SK-MEL-5 (cell line): ENCODE measurements around a stretch of chr22.

DNA sequence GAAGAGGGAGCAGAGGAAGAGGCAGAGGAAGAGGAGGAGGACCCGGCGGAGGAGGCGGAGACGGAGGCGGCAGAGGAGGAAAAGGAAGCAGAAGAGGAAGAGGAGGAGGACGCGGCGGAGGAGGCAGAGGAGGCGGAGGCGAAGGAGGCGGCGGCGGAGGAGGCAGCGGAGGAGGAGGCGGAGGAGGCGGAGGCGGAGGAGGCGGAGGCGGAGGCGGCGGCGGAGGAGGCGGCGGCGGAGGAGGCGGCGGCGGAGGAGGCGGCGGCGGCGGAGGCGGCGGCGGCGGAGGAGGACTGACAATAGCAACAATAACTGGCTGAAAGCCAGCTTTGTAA, 616.6 kb downstream of the TBC1D22A start:
RAMPAGE:
- cytosol, long total RNA = no peak
- long total RNA = no peak
- nucleus, long total RNA = no peak

RAMPAGE:
- cytosol, long total RNA = no peak
- long total RNA = no peak
- nucleus, long total RNA = no peak
Measured at GRCh38 chr22:48400313-48400587, 89.1 kb upstream of the TAFA5 start.

DNA sequence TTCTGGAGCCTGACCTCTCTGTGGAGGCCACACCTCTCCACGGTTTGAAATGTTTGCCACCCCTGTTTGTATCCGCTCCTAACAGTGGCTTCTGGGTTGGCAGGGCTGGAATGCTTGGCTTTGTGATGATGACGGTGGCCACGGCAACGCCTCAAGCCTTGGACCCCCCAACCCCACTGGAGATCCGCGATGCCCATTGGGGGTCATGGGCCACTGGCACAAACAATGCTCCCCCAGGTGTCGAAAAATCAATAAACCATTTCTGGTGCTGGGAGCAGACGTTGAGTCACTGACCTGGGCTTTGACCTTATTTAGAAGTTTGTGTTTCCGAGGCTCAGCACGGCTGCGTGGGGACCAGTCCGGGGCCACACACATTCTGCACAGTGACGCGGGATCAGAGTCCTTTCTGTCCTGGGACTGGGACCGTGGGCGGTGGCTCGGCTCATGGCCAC, 72.2 kb downstream of the TAFA5 start:
RAMPAGE:
- cytosol, long total RNA = no peak
- long total RNA = no peak
- nucleus, long total RNA = no peak

RAMPAGE:
- cytosol, long total RNA = no peak
- long total RNA = no peak
- nucleus, long total RNA = no peak
Measured at GRCh38 chr22:48575754-48576416, 86.5 kb downstream of the TAFA5 start.

GRCh38 chr22:48719065-48719468, 229.7 kb downstream of the TAFA5 start:
RAMPAGE:
- cytosol, long total RNA = no peak
- long total RNA = no peak
- nucleus, long total RNA = no peak

DNA sequence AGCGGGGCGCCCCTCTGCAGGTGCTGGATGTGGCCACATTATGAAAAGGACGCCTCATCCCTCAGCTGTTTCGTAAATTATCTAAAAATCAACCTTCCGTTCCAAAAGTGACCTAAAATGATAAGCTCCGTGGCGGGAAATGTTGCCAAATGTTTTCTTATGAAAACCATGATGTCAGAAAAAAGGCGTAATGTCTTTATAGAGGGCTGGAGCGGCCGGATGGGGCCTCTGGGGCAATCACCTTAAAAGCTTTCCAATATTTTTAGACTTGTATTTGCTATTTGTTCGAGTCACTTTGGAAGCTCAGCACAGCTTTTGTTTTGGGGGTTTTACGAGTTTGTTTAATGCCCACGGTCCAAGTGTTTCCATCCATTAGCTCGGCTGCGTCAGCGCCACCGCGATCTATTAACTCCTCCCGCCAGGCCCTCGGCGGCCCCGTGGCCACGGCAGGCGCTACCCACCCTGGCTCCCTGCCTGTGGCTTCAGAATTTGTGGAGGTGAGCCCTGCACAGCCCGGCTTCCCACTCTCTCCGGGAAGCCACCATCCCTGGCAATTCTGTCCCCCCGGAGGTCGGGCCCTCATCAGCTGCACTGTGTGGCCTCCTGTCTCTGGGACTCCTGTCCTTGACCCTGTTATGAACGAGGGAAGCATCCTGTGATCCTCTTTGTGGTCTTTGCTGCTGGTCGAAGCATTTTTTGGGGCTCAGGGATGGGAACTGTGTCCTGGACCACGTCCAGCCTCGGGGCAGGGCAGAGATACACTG, 648.6 kb downstream of the BRD1 start:
RAMPAGE:
- cytosol, long total RNA = no peak
- long total RNA = no peak
- nucleus, long total RNA = no peak

DNA sequence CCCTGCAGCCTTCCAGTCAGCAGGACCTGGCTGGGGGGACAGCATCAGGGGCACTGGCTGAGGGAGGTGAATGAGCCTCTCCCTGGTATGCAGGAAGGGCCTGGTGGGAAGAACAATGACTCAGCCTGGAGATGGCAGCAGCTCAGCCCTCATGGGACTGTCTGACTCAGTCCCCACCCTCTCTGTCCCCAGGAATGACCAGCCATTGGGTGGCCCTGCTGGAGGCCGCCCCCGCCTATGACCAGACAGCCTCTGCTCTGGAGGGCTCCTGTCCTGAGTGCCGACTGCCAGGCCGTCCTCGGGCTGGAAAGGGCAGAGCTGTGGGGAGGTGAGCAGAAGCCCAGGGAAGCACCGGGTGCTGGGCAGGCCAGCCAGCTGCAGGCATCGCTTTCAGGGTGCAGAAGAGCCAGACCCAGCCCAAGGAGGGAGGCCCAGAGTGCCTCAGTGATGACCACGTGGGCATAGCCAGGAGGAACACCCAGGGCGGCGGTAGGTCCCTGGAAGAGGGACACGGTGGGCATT, 454.9 kb downstream of the BRD1 start:
RAMPAGE:
- cytosol, long total RNA = no peak
- long total RNA = no peak
- nucleus, long total RNA = no peak

DNA sequence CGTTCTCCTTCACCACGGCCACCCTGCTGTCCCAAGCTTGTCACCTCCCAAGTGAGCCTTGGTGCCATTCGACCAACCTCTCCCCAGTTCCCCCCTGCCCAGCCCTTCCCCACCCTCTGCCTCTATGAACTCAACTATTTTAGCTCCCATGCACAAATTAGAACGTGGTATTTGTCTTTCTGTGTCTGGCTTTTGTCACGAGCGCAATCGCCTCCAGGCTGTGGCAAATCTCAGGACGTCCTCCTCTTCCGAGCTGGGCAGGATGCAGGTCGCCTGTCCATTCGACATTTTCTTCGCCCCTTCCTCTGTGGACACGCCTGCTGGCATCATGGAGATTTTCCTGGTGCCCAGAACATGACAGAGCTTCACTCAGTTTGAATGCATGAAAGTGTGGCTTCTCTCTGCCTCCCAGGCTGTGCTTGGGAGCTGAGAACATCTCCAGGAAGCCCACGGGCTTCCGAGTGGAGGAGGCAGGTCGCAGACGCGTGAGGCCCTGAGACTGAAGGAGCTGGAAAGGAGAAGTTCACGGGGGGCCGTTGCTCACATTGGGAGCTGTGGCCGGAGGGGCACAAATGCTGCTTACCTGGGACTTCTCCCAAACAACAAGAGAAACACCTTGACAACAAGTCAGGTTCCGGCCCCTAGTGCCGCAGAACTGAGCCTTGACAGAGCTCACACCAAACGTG, 207.2 kb downstream of the BRD1 start:
RAMPAGE:
- cytosol, long total RNA = no peak
- long total RNA = no peak
- nucleus, long total RNA = no peak

DNA sequence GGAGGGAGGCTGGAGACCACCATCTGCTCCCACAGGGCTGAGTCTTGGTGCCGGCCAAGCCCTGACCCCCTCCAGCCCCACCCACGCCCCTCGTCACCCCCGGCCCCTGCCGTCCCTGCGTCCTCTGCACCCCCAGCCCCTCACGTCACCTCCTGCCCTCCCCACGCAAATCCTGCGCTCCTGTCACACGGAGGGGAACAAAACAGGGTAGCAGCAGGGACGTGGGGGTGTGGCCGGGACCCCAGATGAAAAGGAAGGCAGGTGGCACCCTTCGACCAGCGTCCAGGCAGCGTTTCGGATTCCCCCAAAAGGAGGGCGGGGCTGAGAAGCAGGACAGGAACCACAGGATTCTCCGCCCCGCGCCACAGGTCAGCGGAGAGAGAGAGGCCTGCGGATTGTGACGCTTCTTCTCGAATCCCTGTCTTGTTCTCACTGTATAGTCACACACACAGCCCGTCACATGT, 156.7 kb downstream of the BRD1 start:
RAMPAGE:
- cytosol, long total RNA = no peak
- long total RNA = no peak
- nucleus, long total RNA = no peak

DNA sequence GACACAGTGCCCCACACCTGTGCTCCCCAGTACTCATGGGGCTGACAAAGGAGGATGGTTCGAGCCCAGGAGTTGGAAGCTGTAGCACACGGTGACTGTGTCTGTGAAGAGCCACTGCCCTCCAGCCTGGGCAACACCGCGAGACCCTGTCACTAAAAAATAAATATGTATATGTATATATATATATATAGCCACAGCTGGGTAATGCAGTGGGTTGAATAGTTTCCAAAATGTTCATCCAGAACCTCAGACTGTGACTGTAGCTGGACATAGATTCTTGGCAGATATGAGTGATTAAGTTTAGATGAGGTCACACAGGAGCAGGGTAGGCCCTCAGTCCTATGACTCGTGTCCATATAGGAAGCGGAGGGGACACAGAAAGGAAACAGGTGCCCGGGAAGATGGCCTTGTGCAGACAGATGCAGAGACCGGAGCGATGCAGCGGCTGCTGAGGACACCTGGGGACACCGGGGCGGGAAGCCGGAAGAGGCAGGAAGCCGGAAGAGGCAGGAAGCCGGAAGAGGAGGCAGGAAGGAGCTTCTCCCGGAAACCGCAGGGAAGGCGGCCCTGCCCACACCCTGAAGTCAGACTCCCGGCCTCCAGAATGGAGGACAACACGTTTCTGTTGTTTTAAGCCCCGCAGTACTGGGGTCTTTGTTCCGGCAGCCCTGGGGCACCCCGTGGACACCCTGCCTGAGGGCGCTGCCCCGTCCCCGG, 103.8 kb downstream of the BRD1 start:
RAMPAGE:
- cytosol, long total RNA = no peak
- long total RNA = no peak
- nucleus, long total RNA = no peak

DNA sequence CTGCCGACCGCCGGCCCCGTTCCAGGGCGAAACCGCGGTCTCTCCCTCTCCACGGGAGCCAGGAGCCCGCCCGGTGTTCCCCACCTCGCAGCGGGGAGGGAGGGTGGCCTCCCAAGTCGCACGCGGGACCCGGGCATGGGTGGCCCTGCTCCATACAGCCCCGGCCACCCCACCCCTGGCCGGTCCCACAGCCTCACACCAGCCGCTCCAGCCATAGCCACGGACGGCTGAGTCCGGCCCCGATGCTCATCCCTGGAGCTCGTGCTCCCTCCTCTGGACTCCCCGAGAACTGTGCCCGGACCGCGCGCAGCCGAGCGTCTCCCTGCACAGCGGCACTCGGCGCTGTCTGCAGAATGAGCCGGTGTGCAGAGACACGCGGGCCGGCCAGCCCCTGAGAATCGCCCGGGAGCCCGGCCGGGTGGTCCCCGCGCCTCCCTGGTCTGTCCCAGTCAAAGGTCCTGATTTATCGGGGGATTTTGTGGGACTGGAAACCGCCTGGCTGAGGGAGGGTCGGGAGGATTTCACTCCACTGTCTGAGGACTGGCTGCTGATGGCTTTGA, 102.8 kb downstream of the BRD1 start:
RAMPAGE:
- cytosol, long total RNA = no peak
- long total RNA = no peak
- nucleus, long total RNA = no peak

DNA sequence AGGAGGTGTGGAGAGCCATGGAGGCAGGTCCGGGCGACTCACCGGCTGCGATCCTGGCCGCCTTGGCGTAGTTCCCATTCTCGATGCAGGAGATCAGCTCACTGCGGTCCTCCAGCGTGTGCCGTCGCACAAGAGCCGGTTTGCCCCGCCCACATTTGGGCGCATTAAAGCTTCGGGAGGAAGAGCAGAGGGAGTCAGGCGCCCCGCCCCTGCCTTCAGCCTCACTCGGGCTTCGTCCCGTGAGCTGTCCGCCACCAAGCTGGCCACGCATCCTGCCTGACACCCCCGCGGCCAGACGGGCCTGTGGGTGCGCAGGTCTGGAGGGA, 50.7 kb downstream of the BRD1 start:
RAMPAGE:
- cytosol, long total RNA = no peak
- long total RNA = no peak
- nucleus, long total RNA = no peak

DNA sequence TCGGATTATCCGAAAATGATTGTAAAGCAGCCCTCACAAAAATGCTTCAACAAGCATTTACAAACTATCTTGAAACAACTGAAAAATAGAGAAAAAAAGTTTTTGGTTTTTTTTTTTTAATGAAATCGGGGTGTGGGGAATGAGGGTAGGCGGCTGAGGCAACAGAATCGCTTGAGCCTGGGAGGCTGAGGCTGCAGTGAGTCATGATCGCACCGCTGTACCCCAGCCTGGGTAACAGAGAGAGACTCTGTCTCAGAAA, 11.6 kb upstream of the BRD1 start:
RAMPAGE:
- cytosol, long total RNA = no peak
- long total RNA = no peak
- nucleus, long total RNA = no peak

DNA sequence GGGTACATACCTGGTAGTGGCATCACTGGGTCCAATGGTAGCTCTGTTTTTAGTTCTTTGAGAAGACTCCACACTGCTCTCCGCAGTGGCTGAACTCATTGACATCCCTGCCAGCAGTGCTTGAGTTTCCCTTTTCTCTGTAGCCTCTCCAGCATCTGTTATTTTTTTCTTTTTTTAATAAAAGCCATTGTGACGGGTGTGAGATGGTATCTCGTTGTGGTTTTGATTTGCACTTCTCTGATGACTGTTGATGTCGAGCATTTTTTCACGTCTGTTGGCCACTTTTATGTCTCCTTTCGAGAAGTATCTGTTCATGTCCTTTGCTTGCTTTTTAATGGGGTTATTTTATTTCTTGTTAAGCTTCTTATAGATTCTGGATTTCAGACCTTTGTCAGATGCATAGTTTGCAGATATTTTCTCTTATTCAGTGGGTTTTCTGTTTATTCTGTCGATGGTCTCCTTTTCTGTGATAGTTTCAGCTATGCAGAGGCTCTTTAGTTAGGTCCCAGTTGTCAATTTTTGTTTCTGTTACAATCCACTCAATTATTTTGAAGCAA, 16.8 kb downstream of the ZBED4 start:
RAMPAGE:
- cytosol, long total RNA = no peak
- long total RNA = no peak
- nucleus, long total RNA = no peak

RAMPAGE:
- cytosol, long total RNA = no peak
- long total RNA = no peak
- nucleus, long total RNA = no peak
Measured at GRCh38 chr22:49888985-49889570, 29.2 kb downstream of the ALG12 start.

RAMPAGE:
- cytosol, long total RNA = no peak
- long total RNA = no peak
- nucleus, long total RNA = no peak
Measured at GRCh38 chr22:49935934-49936650, 17.7 kb downstream of the CRELD2 start.

DNA sequence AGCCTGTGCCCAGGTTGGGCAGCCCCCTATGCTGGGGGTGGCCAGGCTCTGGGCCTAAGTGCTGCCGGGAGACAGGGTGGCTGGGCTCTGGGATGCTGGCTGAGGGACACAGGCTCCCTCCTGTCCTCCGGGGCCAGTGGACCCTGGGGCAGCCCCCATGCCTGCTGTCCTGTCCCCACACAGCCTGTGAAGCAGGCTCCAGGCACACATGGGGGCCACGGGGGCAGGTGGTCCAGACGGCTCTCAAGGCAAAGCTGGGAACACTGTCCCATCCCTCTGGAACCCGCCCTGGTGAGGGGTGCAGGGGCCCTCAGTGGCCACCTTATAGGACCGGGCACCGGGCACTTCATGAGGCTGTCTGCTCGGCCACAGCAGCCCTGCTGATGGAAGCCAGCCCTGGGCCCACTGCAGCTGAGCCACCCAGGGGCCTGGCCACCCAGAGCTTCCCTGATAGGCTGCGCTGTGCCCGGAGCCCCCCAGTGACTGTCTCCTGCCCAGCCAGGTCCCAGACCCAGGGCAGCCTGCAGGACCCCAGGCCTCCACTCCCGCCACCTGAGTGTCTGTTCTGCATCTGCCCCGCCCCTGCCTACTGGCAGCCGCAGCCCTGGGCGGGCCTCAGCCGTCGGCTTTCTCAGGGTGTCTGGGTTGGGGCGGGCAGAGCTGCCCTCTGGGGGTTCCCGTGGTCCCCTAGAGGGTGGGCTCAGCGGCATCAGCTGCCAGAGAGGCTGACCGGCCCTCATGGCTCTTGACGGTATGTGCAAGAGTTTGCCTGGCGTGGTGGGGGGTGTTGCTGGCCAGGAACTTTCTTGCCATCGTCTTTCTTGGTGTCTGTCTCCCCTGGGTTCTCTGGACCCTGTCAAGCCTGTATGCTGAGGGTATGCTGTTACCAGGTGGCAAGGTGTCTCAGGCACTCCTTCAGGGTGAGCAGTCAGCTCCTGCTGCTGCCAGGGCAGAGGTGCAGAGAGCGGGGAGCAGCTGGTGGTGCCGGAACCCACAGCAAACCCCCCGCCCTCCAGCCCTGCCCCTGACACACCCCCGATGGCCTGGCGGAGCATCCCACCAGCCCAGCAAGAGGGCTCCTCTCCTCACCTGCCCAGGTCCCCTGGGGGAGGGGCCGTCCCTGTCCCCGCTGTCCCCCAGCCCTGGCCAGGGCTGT, 12.4 kb upstream of the PIM3 start:
RAMPAGE:
- cytosol, long total RNA = no peak
- long total RNA = no peak
- nucleus, long total RNA = no peak

DNA sequence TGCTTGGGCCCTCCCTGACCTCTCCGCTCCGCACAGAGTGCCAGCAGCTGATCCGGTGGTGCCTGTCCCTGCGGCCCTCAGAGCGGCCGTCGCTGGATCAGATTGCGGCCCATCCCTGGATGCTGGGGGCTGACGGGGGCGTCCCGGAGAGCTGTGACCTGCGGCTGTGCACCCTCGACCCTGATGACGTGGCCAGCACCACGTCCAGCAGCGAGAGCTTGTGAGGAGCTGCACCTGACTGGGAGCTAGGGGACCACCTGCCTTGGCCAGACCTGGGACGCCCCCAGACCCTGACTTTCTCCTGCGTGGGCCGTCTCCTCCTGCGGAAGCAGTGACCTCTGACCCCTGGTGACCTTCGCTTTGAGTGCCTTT, 2.3 kb downstream of the PIM3 start:
RAMPAGE:
- cytosol, long total RNA = no peak
- long total RNA = no peak
- nucleus, long total RNA = no peak

DNA sequence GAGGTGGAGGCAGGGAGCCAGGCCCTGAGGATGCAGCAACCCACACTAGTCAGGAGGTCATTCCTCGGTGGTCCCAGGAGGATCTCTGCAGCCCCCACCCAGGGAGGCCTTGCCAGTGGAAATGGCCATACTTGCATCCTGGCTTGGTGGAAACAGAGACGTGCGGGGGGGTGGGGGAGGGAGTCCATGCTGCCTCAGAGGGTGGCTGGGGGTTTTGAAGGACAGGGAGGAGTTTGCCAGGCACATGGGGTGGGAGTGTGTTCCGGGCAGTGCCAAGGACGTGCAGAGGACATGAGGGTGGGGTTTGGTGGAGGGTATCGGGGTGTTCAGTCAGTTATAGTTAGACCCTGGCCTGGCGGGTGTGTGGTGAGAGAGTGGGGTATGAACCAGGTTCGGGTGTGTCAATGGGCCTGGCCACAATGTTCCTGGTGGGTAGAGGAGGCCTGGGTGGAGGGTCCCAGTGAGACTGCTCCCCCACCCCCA, 3.8 kb downstream of the PIM3 start:
RAMPAGE:
- cytosol, long total RNA = no peak
- long total RNA = no peak
- nucleus, long total RNA = no peak

RAMPAGE:
- cytosol, long total RNA = no peak
- long total RNA = no peak
- nucleus, long total RNA = no peak
Measured at GRCh38 chr22:49997041-49997507, 15.5 kb downstream of the IL17REL start.